Neural progenitor cell (in vitro differentiated cells): ENCODE measurements around the genes GPR87 and C3orf33.

DNA sequence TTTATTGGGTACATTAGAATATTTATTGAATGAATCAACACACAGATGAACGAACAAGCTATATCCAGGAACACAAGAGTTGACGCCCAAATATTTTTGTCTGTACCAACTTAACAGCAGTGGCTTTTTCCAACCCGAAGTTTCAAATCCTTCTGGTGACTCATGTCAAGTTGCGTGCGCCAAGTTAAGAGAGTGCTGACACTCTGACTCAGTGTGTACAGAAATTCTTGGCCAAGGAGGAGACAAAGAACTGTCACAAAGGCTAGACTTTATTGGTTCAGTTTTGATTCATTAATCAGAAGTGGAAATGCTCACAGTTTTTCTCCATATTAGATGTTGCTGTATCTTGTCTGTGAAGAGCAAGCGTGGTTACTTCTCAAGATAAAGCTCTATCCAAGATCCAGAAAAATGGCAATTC, 59.6 kb upstream of the TSC22D2 start:
- RAMPAGE, long total RNA: no peak

DNA sequence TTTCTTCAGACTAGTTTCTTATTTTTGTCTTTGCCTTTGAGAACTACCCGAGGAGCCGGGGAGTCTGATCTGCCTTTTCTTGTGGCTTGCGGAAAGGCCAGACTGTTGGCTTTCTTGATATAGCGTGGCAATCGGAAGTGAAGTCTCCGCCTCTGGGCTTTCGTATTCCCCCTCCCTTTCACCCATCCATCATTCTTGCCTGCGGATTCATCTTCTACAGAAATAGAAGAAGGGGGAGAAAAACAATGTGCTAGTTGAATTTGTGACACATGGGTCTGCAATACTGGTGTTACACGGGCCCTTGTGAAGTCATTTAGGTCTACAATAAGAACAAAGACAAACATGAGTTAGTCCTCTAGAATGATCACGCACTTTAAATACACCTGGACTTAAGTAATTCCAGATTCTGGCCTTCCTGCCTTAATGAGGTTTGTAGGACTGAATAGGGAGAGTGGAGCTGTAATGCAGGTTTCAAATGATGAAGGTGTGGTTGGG, 319 bp downstream of the EIF2A start:
- RAMPAGE, long total RNA: no peak

DNA sequence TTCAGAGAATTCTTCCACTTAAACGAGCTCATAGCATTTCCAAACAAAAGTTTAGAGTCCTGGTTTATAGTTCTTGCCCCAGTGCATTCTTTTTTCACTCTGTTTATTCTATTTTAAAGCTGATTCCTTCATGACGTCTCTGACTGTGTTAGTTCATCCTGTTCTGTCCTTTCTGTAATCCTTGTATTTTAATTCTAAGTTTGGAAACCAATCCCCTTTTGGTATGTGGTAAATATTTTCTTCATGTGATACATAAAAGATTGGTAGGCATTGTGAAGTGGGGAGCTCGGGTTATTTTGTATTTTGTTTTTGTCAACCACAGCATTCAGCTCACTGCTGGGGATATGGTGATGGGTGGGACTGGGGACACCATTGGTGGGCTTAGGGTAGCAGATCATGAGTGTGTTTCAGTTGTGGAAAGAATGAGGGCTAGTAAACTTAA, 18.6 kb downstream of the P2RY14 start:
- RAMPAGE, long total RNA: no peak

- RAMPAGE, long total RNA: no peak
Measured at GRCh38 chr3:151316450-151317122, at the start of gene GPR87. TSS of gene GPR87 (minus strand) at chr3:151316820.

GRCh38 chr3:151814445-151814923, 568 bp downstream of the AADAC start:
- RAMPAGE, long total RNA: no peak

DNA sequence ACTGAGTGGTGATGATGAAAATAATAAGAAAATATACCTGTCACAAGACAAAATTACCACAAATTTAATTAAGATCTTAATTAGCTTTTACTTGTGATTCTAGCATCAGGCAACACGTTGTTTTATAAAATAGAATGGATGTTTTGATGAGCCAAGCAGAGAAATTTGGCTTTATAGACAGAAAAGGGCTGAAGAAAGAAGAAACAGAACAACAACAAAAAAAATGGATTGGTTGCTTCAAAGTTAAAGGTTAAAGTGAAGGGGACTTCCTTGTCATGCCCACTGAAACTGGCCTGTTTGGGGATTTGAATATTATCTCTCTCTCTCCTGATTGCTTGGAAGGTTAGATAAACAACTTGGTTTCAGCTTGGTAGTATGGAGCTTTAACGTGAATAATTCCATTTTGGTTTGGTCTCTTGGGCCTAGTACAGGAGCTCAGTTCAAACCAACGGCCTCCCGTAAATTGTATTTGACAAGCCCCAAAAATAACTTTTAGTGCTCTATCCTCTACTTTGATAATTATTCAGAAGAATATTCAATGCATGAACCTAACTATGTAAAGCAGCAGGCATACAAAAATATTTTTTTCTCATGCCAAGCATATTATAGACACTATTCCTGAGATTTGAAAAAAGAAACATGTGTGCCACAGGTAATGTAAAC, 70.8 kb upstream of the MBNL1 start:
- RAMPAGE, long total RNA: no peak

DNA sequence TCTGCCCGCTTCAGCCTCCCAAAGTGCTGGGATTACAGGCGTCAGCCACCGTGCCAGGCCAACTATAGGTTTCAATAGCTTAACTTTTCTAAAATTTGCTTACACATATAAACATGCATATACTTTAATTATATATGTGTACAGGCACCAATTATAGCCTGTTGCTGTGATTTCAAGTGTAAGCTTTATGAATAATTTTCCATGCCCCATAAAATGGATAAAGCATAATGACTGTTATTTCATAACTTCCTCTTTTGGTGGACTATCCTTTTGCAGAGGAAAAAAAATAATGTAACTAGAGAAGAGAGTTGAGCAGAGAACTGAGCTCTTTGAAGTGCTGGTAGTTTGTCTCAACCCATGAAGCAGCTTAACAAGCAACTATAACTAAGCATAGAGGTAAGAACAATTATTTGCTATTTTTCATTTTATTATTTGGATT, 24.7 kb upstream of the MBNL1 start:
- RAMPAGE, long total RNA: no peak

- RAMPAGE, long total RNA: no peak
Measured at GRCh38 chr3:152258370-152259033, 10.2 kb upstream of the MBNL1 start.

- RAMPAGE, long total RNA: no peak
Measured at GRCh38 chr3:152402421-152402820, 133.7 kb downstream of the MBNL1 start.

- RAMPAGE, long total RNA: no peak
Measured at GRCh38 chr3:152416748-152417482, 148.2 kb downstream of the MBNL1 start.

DNA sequence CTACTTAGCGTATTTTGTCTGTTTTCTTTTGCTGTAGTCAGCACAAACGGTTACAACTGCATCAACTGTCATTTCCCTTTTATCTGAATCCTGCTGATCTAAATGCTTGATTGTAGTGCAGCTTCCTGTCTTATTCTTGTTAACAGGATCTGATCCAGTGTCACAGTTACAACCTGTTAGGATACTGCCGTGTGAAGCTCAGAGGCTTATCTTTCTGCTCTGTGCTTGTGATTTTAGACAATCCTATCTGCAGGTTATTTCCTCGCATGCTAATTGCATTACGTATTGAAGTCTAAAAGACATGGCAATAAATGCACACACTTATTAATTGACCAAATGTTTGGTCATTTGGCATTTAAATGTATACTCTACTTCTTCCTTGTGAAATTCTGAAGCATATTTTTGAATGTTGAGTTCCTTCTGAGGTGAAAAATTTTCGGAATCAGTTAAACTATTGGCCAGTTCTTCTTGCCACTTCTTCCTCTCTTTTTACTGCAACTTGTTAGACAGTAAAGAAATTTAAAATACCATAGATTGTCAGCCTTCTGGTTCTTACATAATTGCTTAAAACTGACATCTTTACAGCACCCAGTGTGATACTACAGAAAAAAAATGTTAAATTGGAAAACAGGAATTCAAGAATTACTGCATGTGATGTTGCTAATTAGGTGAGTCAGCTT, 168.2 kb downstream of the MBNL1 start:
- RAMPAGE, long total RNA: no peak

DNA sequence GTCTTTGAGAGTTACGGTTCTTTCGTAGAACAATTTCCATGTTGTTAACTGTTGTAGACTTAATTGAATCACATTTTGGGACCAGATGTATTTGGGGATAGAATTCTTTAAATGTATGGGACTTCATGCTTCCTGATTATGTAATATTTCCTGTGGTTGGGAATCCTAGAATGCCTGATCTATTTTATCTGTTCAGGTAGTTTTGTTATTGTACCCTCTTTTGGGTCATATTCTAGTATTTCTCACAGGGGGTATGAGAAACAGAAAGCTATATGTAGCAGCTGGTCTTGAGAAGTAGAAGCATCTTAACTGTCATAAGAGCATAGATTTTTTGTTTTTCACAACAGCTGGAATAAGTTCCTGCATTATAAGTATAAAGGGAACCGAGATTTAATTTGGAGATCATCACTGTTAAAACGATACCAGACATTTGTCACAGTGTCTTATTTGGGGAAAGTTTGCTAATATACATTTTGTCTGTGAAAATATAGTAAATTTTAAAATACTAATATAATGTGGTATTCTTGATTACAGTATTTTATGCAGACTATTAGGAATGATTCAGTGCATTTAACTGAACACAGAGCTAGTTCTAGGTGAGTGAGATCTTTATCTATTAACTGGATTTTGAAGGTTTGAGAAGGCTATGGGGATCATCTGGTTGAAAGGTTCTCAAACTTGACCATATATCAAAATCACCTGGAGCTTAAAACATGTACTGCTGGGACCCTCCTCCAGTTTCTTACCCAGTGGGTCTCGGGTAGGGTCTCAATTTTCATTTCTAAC, 4.8 kb downstream of the RAP2B start:
- RAMPAGE, long total RNA: no peak

DNA sequence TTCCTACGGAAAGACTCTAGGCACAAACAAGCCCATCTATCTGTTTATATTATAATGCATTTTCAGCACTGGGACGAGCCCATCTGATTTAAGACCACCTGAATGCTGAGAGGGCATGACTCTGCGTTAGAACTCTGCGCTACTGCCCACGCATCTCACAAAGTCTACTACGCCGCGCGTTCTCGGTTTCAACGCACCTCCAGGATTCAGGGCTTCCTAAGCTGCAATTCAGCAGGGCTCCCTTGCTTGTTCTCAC, 387 bp upstream of the ARHGEF26 start:
- RAMPAGE, long total RNA: no peak

DNA sequence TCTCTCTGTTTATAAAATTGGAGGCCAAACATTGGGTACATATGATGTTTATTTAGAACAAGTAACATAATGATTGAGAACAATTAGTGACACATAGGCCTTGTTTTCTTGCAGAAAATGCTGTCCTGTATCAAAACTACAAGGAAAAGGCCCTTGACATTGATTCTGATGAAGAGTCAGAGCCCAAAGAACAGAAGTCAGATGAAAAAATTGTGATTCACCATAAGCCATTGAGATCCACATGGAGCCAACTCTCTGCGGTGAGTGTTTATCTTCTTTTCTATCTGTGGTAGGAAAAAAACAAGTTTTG, 8.2 kb downstream of the ARHGEF26 start:
- RAMPAGE, long total RNA: no peak

- RAMPAGE, long total RNA: no peak
Measured at GRCh38 chr3:155111031-155111834, 31.1 kb downstream of the MME start.

GRCh38 chr3:155112288-155113445, 32.5 kb downstream of the MME start:
- RAMPAGE, long total RNA: no peak

DNA sequence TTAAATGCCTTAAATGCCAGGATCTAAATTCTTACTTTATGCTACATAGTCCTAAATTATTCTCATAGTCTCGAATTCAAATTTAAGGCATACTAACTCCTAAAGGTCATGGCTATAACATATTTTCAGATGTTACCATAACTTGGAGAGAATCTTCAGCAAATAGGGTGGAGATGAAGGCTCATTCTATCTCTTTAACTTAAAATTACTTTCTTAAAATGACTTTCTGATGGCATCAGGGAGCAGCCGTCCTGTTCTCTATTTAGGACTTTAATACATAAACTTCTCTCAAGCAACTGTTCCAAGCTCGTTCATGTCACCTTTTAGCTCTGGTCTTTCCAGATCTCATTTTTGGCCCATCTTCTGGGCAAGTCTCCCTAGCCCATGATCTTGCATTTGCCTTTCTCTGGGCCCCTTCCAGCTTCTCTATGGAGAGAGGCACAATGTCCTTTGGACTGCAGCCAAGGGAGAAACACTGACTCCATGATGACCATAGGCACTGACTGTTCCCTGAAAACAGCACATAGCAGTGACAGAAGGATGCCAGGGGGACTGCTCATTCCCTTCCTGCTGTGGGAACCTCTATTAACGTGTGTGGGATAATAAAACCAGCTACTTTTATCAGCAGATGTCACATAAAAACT, 60.4 kb downstream of the STRIT1 start:
- RAMPAGE, long total RNA: no peak

- RAMPAGE, long total RNA: no peak
Measured at GRCh38 chr3:155676148-155676675, 68.7 kb downstream of the PLCH1 start.

DNA sequence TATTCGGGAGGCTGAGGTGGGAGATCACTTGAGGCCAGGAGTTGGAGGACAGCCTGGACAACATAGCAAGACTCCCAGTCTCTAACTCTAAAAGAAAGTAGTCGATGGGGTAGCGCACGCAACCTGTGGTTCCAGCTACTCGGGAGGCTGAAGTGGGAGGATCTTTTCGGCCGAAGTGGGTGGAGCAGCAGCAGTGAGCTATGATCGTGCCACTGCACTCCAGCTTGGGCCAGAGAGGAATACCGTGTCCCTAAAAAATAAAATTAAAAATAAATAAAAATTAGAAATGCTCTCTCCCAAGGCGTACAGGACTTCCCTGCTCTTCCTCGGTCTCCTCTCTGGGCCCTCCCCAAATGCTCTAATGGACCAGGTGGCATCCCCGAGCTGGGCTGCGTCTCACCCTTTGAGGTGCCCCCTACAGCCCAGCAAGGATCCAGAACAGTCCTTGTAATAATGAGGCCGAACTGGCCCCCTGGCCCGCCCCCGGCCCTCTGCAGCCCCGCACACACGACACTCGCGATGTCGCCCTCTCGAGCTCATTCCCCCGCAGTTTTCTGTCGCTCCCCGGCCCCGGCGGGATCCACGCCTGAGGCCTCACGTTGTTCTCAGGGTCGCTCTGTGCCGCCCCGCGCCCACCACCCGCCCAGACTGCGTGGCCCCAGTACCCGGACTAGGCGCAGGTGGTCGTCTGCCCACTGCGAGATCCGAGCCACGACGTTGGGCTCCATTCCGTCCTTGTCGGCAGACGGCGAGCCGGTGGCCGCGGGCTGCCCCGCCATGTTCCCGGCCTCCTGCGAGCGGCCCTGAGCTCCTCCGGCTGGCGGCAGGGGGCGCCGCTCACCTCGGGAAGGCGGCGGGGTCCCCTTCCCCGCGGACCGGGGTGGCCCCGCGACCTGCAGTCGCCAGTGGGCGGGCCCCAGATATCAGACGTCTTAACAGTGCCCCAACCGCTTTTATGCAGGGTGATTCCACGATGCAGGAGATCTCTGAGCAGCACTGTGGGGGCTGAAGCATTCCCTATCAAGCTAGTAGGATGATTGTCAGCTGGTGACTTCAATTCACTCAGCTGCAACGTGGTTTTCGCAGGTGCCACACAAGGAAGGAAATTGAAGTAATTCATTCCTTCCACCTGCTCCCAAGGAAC, at the start of gene C3orf33:
TSS of gene C3orf33 (minus strand) at position 805 of the 1,144 bp plus-strand sequence.
- RAMPAGE, long total RNA: no peak

DNA sequence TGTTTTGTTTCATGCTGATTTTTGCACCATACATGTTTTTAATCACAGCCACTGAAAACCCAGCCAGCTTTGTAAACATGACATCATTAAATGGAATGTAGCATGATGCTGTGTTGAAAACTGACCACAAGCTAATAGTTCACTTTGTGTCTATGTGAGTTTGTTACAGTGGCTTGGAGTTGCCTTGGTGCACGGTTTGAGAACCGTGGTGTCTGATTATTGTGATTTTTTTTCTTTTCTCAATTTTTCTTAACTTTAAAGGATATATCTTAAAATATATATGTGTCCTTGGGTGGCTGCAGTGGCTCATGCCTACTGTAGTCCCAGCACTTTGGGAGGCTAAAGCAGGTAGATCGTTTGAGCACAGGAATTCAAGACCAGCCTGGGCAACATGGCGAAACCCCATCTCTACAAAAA, 75.9 kb downstream of the GMPS start:
- RAMPAGE, long total RNA: no peak